Metanephros (tissue), 2 donors: Measurements from ENCODE around the genes DNAJC4 and PRDX5.

DNA sequence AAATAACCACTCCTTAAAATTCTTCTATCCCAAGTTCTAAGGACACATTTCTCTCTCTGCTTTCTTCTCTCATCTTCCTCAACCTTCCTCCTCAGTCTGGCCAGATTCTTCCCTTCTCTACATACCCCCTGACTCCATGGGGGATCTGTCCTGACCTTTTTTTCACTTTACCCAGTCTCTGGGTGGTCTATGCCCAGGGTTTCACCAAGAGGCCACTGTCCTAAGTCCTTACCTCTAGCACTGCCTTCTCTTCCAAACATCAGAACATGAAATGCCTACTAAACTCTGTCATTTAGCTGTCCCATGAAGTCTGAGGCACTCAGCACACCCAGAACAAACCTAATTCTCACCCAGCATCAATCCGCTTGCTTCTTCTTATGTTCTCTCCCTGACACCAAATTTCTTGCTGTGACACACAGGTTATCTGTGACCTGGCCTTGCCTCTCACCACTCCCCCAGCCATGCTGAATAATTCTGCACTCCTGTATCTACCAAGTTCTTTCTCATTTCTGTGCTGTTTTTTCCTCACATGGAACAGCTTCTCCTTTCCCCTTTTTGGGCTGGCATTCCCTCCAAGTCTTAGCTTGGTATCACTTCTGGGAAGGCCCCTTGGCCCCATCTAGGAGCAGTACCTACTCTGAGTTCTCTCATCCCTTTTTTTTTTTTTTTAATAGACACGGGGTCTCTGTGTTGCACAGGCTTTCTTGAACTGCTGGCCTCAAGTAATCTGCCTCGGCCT is 5.9 kb upstream of the NXF1 start:
- RAMPAGE, long total RNA, result no peak

- RAMPAGE, long total RNA, result no peak
These were observed 588 bp upstream of the SLC3A2 start for GRCh38 chr11:62879986-62880630.

GRCh38 chr11:63289455-63289852 is 249 bp upstream of the SLC22A10 start:
- RAMPAGE, long total RNA, result no peak

- RAMPAGE, long total RNA, result no peak
These were observed 4.6 kb downstream of the PLAAT2 start for GRCh38 chr11:63558416-63559105.

DNA sequence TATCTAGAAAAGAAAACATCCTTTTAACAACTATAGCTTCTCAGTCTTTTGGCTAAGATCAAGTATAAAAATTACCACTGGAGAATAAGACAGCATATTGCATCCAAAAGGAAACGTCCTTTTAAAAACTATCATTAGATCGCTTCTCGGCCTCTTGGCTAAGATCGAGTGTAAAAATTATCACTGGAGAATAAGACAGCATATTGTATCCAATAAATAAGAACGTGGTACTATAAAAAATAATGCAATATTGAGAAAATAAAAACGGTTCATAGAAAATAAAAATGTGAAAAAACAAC is 14.4 kb upstream of the PLAAT2 start:
- RAMPAGE, long total RNA, result no peak

DNA sequence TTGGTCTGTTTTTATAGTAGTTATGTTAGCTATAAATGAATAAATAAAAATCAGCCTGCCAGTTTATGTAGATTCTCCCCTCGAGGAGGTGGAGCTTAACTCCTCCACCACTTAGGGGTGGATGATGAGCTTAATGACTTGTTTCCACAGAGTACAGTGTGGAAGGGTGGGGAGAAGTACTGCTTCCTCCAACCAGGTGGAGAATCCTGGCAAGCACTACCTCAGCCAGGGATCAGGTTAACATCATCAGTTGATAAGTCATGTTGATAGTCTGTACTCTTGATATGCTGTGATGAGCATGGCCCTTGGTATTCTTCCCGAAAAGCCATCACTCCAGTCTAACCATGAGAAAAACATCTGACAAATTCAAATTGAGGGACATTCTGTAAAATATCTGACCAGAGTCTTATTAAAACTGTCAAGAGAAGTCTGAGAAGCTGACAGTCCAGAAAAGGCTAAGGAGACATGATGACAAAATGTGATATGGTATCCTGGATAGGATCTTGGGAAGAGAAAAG is 14.1 kb downstream of the RTN3 start:
- RAMPAGE, long total RNA, result no peak

- RAMPAGE, long total RNA, result no peak
These were observed 7.3 kb downstream of the ZFTA start for GRCh38 chr11:63760930-63762006.

DNA sequence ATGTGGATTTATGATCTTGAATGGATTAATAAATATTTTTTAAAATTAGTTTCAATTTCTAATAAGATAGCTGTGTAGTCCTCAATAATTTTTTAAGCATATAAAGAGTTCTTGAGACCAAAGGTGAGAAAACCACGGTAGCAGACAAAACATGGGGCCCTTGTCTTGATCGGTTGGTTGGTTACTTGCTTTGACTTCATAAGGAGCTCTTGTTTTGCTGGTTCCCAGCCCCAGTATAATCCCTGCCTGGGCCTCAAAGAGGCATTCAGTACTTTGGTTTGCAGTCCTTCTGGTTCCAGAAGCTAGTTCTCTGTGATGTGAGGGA is 17.0 kb downstream of the MARK2 start:
- RAMPAGE, long total RNA, result no peak

DNA sequence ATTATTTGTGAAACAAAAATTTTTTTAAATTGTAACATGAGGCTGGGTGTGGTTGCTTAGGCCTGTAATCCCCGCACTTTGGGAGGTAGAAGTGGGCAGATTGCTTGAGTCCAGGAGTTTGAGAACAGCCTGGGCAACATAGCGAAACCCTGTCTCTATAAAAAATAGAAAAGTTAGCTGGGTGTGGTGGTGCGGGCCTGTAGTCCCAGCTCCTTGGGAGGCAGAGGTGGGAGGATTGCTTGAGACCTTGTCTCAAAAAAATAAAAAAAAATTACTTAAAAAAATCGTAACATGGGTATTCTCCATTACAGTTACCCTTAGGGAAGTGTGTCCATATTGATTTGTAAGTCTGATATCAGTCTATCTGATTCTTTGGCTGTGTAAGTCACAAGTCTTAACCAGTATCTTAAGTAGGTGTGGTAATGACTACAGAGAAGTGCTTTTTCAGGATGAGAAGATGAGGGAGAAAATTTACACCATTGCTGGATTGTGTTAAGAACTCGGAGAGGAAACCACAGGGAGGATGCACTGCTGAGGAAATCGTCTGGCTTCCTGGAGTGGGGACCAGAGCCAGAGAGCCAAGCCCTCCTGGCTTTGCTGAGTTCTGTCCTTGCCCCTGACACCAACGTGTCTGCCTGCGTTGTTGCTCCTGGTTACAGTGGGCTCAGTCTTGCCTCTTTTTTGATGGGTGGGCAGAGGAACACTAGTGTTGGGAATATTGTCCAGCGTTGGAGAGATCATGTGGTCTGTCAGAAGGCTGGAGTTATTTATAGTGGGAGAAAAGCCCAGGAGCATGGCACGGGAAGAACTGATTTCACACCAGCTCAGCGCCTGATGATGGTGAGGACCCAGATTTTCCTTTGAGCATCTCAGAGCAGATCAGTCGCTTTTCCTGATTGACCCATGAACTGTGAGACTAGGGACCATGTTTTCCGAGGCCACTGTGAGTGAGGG is 29.4 kb downstream of the MARK2 start:
- RAMPAGE, long total RNA, result no peak

- RAMPAGE, long total RNA, result no peak
These were observed 34.2 kb downstream of the RCOR2 start for GRCh38 chr11:63882750-63883220.

DNA sequence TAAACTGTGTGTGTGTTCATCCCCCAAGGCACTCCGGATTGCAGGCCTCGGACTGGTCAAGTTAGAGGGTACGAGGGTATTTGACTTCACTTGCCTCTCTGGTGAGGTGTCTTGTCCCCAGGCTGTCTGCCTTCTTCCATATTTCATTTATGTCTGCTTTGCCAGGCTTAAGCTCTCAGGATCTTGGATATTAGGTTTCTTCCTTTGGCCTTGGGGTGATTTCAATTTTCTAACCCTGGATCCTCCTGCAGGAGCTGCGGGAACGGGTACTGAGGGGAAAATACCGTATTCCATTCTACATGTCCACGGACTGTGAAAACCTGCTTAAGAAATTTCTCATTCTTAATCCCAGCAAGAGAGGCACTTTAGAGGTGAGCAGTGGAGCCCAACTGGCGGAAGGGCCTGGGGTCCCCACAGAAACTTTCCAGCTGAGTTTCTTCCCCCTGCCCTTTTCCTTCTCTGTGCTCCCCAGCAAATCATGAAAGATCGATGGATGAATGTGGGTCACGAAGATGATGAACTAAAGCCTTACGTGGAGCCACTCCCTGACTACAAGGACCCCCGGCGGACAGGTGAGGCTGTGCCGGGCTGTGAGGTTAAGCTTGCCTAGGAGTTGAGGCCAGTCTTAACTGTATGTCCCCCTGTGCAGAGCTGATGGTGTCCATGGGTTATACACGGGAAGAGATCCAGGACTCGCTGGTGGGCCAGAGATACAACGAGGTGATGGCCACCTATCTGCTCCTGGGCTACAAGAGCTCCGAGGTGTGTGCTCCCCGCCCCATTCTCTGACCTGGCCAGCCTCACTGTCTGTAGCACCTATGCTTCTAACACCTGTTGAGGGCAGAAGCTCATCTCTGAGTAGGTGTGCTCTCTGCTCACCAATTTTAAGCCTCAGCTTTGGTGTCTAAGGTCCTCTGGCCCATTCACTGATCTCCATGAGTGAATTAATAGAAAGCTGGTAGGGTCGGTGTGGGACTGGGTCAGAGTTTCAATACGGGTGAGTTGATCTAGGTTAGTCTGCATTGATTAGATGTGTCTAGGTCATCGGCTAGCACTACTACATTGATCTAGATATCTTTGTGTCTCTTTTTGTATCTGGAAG is 16.3 kb downstream of the RCOR2 start:
- RAMPAGE, long total RNA, result no peak

DNA sequence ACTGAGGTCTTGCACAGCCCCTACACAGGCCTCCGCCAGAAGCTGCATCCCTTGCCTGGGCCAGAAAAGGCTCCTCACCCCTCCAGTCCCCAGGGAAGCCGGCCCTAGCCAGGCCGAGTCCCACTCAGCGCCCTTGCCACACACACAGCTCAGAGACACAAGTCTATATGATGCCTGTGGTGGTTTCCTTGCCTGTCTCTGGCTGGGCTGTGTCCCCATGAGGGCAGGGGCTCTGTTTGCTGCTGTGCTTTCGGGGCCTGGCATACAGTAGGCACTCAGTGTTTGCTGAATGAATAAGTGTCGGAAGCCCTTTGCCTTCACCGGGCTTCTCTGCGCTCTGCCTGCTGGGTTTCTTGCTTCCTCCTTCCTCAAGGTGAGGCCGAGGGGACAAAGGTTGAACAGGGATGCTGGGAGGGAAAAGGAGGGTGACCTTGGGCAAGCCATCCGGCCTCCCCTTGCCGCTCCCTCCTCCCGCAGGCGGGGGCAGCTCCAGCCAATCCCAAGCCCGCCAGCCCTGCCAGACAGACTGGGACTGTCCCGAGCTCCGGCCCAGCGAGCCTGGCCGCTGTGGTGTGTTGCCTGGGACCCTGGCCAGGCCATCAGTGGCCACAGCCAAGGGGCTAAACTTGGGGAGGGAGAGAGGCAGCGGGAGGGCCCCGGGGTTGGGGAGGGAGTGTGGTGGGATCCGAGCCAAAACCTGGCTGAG is 3.1 kb upstream of the RCOR2 start:
- RAMPAGE, long total RNA, result no peak

DNA sequence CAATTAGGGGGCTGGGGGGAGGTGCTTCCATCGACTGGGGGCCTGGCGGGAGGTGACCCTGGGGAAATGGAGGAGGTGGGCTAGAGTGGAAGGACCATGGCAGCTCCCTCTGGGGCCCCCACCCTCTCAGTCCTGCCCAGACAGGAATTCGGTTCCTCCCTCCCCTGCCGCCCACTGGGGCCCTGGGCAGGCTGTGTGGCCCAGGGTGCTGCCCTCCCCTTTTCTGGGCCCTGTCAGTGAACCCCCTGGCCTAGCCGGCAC is 3.6 kb upstream of the RCOR2 start:
- RAMPAGE, long total RNA, result no peak

DNA sequence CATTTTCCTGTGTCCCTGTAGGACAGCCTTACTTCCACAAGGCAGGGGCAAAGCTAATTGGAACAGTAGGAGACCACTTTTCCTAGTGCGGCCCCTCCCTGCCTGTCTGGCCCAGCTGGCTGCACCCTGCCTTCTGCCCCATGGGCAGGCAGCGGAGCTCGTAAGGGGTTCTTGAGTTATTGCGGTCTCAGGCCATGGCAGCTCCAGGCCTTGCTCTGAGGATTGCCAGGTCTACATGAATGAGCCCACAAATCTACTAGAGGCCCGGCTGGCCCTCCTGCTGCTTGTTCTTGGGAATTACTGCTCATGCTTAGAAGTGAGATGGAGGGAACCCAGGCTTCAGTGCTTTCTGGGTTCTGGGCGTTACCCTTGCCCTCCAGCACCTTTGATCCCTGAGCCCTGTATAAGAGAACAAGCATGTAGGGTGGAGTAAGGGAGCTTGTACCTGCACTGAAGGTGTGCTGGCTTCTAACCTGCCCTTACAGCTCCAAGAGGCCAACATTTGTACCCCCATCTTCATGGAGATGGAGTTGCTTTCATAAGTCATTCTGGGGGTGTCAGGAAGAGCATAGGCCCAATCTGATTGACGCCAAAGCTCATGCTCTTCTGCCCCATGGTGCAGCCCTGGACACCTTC is 4.0 kb downstream of the NAA40 start:
- RAMPAGE, long total RNA, result no peak

DNA sequence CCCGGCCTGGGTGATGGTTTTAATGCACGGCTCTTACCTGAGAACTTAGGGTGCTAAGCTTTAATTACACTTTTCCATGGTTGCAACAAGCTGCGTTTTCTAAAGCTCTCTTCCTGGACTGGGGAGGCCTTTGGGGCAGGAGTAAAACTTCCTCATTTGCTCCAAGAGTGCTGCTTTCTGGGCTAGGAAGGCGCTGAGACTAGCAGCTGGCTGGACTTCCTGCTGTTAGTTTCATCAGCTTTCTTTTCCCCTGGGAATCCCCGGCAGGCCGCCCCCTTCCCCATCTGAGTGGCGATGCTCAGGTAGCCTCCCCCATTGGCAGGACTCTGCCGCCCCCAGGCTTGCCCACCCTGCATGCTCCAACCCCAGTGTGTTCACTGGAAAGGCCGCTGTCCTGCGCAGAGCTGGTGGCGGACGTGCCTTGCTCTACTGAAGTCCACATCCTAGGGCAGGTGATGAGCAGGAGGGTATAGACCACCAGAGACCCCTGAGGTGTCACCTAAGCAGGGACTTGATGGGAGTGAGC is 922 bp upstream of the FERMT3 start:
- RAMPAGE, long total RNA, result no peak

DNA sequence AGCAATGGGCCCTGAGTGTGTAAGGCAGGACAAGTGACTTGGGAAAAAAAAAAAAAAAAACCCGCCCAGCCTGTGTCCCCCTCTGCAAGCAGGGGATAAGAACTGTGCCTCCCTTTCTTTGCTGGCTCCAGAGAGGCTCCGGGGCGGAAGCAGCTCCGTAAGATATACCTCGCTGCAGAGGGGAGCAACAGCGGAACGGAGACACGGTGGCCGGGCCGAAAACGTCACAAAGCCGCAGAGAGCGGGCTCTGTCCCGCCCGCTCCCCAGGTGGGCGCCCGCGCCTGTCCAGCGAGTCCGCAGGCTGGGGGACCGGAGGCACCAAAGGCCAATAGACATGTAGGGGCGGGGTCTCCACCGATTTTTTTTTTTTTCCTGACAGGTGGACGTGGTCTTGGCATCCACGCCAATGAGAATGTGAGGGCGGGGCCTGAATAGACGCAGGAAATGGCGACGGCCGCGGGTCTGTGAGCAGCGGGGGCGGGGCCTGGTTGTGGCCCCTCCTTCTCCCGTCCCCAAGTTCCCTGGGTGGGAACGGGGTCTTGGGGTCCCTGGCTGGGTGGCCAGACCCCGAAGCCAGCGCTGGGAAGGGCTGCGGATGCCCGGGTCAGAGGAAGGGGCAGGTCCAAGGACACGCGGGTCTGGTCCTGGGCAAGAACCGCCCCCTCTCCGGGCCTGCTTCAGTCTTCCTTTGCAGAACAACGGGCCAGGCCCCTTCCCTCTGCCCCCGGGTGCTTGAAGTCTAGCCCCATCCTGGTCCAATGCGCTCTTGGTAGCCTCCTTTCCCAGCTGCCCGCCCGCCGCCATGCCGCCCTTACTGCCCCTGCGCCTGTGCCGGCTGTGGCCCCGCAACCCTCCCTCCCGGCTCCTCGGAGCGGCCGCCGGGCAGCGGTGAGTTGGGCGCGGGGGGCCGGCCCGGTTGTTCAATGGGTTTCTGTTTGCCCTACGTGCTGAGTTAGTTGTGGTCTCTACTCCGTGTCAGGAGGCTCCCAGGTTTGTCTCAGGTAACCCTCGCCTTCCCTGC is at the start of gene DNAJC4:
Gene DNAJC4, plus strand, starts transcription at position 497 of the 1,022 bp plus-strand sequence.
- RAMPAGE, long total RNA, result no peak

- RAMPAGE, long total RNA, result no peak
These were observed 1.1 kb downstream of the PLCB3 start for GRCh38 chr11:64252122-64253174.

DNA sequence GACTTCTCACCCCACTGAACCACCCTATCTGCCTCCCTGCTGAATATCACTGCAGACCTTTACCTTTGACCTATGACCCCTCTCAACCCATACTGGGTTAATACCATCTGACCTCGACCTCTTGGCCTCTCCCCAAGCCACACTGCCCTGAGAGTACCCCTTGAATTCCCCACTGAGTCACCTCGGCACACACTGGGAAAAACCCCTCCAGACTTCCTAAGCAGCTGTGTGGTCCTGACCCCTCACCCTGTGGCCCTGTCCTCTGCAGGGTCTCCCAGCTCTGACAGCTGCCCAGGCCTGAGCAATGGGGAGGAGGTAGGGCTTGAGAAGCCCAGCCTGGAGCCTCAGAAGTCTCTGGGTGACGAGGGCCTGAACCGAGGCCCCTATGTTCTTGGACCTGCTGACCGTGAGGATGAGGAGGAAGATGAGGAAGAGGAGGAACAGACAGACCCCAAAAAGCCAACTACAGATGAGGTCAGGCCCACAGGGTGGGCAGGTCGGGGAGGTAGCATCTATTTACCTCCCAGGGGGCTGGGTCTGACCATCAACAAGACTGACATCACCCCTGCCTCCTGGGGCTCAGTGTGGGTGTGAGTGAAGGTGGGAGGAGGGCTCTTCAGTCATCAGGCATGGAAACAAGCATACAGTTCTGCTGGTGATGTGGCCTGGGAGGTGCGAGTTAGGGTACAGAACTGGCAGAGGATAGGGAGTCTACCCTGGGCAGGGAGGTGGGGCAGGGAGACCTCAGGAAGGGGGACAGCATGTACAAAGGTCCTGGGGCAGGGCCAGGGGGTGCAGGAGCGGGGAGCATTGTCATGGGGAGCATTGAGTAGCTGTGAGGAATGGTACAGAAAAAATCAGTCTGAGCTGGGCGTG is 8.7 kb downstream of the PLCB3 start:
- RAMPAGE, long total RNA, result no peak

GRCh38 chr11:64304667-64305348 is 516 bp upstream of the ESRRA start:
- RAMPAGE, long total RNA, result no peak

- RAMPAGE, long total RNA, result start-site peak on the minus strand at chr11:64317510-64317582, 12,377 and 520 reads in 2 replicates; start-site peak on the plus strand at chr11:64318097-64318270, 2,504 and 457 reads in 2 replicates
These were observed at the start of gene PRDX5 for GRCh38 chr11:64317374-64318356. Gene PRDX5, plus strand, starts transcription at chr11:64318121.